Airway epithelial cell (primary cell): ENCODE measurements around a stretch of chr10.

DNA sequence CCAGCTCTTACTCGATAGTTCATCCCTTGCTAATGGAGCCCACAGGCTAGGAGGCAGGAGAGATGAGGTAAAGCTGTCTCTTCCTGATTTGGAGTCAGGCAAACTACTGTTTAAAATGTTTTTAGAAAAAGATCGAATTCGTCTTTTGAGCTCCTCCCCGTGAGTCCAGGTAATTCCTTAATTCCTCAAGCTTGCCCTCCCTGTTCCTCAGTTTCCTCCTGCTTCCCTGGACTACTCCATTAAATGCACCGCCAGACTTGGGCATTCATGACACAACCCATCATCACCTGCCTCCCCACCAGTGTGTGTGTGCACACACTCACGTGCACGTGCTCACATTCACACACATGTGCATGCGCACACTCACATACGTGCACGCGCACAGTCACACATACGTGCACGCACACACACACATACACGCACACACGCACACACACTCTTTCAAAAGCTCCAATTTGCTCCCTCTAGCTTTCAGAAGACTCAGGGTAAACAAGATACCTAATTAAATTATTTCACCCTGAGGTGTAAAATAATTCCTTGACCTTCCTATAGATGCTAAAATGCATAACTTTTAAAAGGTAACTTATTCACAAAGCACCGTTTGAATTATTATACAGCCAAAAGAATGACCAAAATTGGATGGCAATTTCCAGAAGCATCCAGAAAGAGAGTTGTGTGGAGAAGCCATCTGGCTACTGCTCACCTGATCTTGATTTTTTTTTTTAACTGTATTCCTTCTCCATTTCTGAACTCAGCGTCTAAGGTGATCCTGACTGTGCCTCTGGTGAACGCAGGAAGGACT, 216.6 kb downstream of the FAM107B start:
- RAMPAGE, long total RNA: no peak

GRCh38 chr10:14559059-14559418, 215.7 kb downstream of the FAM107B start:
- RAMPAGE, long total RNA: no peak

GRCh38 chr10:14561354-14561613, 213.4 kb downstream of the FAM107B start:
- RAMPAGE, long total RNA: no peak

GRCh38 chr10:14562170-14562688, 212.5 kb downstream of the FAM107B start:
- RAMPAGE, long total RNA: no peak

GRCh38 chr10:14570616-14571490, 203.8 kb downstream of the FAM107B start:
- RAMPAGE, long total RNA: no peak

DNA sequence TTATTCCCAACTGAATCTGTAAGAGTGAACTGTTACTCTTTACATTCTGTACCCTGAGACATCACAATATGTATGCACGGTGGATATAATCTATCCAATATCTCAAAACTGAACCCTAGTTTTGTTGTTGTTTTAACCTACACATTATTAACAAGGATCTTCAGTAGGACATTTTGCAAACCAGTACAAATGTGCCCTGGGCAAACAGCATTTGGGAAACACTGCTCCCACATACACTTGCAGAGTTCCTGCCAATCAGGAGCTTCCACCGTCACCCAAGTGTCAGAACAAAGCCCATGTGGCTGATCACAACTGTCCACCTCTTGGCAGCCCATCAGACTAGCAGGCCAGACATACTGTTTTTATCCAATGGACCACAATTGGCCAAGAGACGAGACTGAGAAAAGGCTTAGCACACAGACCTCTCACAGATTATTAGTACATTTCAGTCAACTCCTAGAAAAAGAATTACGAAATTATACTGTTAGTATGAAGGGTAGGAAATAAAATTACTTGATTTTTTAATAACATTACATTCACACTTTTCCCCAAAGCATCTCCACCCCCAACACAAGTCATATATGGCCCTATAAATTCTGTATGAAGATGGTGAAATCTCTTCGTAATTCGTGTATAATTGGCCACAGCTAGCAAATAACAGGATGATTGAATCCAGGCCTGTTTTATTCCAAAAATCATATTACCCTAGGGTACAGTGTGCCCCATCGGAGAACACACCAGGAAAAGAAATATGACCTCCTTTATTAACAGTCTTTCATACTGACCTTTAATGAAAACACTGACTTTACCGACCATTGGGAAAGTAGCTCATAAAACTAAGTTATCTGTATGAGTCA, 200.2 kb downstream of the FAM107B start:
- RAMPAGE, long total RNA: no peak

- RAMPAGE, long total RNA: no peak
Observed at GRCh38 chr10:14592545-14593136, 182.1 kb downstream of the FAM107B start.

DNA sequence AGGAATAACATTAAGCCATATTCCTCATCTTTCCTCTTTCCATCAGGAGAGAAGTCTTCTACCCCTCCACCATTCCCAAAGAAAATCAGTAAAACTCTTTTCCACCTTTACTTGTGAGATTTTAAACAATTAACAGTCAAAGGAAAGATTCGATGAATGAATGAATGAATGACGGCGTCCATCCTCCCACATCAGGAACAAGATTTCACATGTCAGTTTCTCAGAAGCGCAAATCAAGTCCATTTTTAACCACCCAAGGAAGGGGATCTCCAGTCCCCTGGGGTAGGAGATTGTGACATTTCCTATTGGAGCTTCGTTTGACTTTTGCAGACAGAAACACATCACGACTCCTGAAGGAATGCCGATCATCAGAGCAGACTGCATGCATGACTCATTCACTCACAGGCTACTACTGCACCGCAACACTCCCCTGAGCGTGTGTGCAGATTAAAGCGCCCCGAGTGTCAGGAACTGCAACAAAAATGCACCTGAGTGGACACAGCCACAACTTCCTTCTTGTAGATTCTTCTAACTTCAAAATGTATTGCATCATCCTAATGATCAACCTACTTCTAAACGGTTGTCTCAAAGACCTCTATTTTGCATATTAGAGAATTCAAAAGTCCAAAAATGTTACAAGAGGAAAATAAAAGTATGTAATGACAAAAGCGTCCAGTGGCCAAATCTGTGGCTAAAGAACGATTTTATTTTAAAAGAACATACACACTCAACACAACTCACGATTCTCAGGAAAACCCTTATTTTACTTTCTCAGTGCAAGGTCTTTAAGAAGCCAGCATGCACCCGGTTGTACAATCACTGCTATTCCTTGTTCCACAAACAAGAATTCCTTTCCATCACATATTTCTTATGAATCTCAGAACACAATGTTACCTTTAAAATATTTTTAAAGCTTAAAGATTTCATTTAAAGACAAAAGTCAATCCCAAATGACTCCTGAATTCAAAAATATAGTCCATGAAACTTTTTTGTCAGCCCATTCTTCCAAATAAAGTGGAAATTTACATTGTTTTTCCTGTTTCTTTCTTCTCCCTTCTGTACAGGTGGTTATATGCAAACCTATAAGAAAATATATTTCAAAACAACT, 172.6 kb downstream of the FAM107B start:
- RAMPAGE, long total RNA: no peak

- RAMPAGE, long total RNA: no peak
Observed at GRCh38 chr10:14670386-14670864, 104.3 kb downstream of the FAM107B start.

DNA sequence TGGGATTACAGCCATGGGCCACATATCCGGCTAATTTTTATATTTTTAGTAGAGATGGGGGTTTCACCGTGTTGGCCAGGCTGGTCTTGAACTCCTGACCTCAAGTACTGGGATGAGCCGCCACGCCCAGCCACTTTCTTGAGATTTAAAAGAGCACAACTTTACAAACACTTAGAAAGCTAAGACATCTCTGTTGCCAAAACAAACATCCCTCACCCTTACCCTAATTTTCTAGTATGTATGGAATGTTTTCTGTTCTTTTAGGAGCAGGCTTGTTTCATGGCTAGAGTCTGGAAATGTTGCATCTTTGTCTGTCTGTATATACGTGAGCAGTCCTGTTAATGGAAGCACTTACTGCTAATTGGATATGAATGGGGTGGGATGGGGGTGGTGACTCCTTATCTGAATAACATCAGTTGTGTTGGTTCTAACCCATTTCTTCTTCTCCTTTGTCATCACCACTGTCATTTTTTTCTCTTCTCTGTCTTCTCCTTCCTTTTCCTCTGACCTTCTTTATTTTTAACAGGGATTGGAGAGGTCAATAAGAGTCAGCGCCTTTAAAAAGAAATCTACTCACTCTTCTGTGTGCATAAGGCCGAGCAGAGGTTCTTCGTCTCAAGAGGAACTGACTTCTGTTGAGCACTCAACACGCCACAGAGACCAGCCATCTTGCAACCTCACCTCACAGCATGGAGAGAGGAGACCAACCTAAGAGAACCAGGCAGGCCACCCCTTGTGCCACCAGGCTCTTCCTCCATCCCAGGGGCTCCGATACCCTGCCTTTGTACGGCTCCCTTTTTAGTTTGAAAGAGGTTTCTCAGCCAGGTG, 3.1 kb downstream of the OLAH start:
- RAMPAGE, long total RNA: no peak

DNA sequence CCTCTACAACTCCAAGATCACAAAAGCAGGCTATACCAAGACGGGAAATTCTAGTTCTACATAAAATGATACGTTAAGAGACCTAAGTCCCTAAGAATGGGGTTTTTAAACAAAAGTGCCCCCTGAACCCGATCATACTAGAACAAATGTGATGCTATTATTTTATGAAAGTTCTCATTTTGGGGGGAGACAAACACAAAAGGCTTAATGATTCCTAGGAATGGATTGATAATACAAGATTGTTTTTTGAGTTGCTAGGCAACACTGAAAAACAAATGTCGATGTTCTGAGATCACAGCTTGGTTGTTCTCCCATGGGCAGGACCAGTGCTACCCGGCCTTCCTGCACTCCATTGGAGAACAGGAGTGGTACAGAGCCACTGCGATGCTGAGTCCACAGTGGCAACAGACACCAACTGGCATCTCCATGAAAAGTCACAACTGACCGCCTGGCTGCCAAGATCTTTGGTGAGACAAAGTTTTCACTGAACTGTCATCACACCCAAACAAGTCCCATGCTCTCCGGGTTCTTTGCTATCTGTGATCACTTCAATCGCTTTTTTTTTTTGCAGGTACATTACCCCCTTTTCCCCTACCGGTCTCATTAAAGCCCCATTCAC, 68.8 kb upstream of the NMT2 start:
- RAMPAGE, long total RNA: no peak

- RAMPAGE, long total RNA: no peak
Observed at GRCh38 chr10:15395843-15396337, 24.8 kb upstream of the FAM171A1 start.

GRCh38 chr10:15672474-15672948, 47.2 kb downstream of the ITGA8 start:
- RAMPAGE, long total RNA: no peak

DNA sequence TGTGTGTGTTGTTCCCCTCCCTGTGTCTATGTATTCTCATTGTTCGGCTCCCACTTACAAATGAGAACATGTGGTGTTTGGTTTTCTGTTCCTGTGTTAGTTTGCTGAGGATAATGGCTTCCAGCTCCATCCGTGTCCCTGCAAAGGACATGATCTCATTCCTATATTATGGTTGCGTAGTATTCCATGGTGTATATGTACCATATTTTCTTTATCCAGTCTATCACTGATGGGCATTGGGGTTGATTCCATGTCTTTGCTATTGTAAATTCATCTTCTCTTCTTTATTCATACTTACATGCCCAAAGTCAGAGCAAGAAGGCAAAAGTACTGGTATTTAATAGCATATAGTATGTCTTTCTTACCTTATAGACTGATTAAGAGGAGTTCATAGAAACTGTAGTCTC, 147.6 kb downstream of the RSU1 start:
- RAMPAGE, long total RNA: no peak

DNA sequence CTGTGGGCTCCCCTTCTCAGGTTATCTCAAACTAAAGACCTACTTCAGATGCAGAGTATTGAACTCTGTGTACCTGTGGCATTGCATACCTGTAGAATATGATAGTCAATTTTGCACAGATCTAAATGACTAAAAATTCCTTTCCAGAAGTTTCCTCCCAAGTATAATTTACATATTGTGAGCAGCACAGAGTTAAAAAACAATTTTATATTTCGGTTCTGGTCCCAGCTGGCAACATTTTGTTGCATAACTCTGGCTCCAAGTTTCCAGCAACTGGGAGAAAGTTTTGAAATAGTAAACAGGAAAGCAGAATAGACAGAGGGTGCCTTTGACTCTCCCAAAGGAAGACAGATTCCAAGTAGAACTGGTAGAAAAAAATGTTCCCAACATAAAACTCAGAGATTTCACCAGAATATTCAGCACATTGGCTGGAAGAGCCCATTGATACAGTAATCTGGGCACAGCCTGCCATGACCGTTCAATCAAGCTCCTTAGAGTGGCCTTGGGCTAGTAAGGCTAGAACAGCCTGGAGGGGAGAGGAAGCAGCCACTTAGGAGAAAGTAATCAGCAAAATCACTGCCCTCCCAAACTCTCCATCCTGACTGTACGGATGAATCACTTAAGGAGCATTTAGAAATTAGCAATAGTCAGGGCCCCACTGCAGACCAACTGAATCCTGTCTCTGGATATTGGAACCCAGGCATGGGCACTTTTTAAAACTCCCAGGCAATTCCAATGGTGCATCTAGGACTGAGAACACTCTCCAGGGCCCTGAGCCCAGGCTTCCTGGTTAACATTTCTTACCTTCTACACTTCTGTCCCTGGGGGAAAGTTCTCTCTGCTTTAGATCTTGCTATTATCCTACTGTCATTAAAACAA, 120.4 kb downstream of the CUBN start:
- RAMPAGE, long total RNA: no peak

DNA sequence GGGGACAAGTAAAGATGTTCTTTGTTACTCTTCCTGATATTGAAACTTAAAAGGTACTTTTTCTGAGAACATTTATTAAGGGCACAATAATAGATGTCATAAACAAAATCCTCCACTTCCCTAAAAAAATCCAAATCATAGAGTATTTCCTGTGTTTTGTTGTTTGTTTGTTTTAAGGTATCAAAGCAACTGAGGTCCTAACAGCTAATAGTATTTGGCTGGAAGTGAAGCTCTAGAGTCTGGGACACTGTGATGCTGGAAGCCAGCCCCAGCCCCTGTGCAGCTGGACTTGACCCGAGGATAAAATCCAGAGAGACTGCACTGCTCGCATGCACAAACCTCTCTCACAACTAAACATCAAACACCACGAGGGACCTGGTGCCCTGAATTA, 44.7 kb downstream of the CUBN start:
- RAMPAGE, long total RNA: no peak

DNA sequence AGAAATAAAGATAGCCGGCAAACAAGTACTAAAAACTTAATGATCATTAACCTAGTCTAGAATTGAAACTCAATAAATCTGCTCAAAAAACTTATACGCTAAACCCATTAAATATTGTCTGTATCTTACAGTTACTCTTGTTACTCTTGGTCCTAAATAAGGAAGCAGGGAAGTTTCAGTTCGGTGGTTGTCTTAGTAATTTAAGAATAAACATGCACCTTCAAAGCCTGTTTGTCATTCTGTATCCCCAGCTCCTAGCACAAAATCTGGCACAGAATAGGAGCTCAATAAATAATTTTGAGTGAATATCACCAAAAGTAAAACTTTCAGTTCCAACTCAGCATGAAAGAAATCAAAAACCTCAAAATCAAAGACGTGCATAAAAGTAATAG, 1.1 kb downstream of the TRDMT1 start:
- RAMPAGE, long total RNA: no peak

GRCh38 chr10:17231137-17231793, 3.2 kb downstream of the VIM start:
- RAMPAGE, long total RNA: no peak

DNA sequence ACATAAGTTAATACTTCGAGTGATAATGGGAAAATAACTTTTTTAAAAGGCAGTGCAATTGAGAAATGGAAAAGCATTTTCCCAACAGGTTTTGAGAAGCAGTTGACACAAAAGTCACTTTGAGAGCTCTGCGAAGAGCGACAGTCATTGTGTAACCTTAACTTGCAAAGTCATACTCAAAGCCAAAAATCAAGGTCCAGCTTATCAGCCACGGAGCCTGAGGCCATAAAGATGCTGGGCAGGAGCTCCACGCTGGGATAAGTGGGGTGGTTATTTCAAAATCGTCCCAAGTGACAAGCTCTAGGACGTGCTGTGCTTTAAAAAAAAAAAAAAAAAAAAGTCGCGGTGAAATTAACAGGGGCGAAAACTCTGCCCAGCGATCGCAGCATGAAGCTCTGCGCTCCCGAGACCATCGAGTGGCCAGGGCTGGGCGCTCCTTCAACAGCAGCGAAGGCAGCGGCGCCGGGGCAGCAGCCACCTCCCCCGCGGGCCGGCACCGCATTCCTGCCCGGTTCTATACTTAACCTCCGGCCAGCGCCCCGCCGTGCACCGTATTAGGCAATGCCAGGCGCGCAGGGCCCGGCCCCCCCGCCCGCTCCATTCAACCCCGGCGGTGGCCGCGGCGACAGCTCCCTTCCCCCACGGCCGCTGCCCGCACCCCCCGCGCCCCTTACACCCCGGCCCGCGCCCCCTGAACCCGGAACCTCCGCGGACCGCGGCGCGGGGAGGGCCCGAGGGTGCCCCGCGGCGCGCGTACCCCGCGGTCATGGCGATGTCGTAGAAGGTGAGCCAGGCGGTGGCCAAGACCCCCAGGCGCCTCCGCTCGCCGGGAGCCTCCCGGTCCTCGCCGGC, 622 bp downstream of the HACD1 start:
- RAMPAGE, long total RNA: no peak

DNA sequence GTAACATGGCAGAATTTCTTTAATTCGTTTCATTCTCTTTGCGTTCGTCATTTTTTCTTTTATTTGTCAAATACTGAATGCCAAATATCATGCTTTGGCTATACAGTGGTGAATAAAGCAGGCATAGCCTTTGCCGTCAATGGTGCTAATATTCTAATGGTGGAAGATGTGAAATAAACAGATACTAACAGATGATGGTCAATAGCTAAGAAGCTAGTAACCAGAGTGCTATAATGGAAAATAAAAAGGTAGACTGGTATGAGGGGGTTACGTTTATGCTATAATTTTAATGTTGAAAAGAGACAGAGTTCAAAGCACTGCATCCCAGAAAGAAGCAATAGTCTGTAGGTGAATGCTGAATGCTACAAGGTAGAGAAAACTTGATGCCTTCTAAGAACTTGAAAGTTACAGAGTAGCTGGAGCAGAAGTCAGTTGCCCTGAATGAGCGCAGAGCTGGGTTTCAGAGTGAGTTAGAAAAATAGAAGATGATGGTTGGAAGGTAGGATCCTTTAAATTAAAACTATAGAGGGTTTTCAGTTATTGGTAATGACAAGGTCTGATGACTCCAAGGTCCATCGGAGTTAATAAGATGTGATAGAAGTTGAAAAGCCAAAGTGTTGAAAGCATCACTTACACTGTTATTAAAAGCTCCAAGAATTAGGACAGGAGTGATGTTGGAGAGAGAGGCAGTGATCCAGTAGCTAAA, 23.7 kb downstream of the STAM start:
- RAMPAGE, long total RNA: no peak